K562 (cell line): ENCODE measurements around a stretch of chr2.

DNA sequence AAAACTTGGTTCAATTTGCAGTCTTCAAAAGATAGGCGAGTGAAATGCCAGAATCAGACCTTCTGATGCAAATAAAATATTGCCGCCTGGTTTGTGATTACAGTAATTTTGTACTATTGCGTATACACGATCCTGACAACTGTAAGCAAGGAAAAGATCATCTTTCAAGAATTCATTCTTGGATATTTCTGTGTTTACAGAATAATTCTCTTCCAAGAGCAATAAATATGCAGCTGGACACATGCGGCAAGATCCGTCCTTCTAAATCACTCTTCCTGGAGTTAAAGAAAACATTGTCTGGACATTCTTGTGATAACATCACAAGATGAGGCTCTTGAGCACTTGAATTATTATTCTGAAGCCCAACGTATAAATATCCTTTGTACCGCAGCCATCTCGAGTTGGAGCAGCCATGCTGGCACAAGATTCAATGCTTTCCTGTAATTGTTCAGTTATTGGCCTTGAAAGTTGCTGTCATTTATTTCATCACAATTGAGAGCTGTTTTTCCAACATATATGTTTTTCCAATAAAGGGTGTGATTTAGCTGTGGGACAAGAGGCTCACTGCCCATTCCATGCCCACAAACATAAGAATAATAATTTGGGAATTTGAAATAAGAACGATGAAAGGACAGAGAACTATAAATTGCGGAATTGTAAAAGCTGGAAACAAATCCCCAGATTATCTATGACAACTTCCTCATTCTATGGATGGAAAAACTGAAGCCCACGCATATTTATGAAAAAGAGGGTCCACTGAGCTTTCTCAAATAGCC is 9.8 kb downstream of the FHL2 start:
- RAMPAGE, long total RNA: no peak
- RRBS: no CpG with 5 or more reads among the region's 12 CpGs
PRO-cap:
- standard: no peak
- CoPRO, capped RNA only, 2 experiments: no peak in any of the 2 experiments
- CoPRO, capped and uncapped RNA, 2 experiments: no peak in any of the 2 experiments
- CoPRO, uncapped RNA only, 2 experiments: no peak in any of the 2 experiments
CAGE:
- cytosol, long polyA plus RNA: no peak
- long polyA plus RNA: no peak
- nucleolus, long total RNA: no peak
- nucleus, long polyA plus RNA: no peak

DNA sequence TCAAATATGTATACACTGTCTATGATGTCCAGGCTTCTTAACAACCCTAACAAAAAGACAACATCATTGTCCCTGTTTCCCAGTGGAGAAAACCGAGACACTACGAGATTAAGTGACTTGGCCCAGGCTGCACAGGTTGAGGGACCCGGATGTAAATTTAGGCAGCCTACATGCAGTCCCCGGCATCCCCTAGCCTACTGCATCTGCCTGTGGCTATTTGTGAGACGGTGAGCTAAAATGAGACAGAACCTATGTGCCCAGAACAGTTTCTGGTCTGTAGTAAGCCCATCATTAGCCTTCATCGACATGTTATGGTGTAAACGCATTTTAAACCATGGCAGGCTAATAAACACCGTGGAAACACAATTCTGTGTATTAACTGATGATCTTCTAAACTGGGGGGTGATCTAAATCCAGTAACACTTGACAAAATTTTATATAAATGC is 1.5 kb downstream of the FHL2 start:
- RAMPAGE, long total RNA: no peak
- RRBS: no CpG with 5 or more reads among the region's 8 CpGs
PRO-cap:
- standard: no peak
- CoPRO, capped RNA only, 2 experiments: no peak in any of the 2 experiments
- CoPRO, capped and uncapped RNA, 2 experiments: no peak in any of the 2 experiments
- CoPRO, uncapped RNA only, 2 experiments: no peak in any of the 2 experiments
CAGE:
- cytosol, long polyA plus RNA: no peak
- long polyA plus RNA: no peak
- nucleolus, long total RNA: no peak
- nucleus, long polyA plus RNA: no peak

DNA sequence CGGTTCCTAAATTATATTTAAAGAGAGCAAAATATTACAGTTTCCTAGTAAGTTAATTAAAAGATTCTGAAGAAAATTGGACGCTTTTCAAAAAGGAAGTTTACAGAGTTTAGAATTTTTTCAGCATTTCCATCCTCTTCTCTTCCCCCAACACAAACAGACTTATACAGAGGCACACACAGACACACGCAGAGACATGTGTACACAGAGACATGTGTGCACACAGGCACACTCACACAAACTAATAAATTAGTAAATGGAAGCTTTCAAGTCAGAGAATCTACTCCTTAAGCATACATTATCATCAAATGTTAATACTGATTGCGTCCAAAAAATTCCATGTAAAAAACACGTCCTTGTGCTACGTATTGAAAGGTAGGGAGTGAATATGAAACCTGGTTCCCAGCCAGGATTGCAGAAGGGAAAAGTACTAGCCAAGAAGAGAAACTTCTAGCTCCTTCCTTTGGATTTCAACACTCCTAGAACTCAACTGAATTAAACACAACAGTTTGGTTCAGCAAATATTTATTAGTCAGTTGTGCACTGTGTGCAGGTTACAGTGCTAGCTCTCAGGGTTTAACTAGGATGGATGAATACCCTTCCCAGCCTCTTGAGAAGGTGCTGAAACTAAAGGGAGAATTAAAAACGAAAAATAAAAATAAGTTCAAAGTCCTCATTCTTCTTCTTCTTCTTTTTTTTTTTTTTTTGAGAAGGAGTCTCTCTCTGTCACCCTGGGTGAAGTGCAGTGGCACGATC is 33.8 kb upstream of the FHL2 start:
- RAMPAGE, long total RNA: no peak
- RRBS: no CpG with 5 or more reads among the region's 8 CpGs
PRO-cap:
- standard: no peak
- CoPRO, capped RNA only, 2 experiments: no peak in any of the 2 experiments
- CoPRO, capped and uncapped RNA, 2 experiments: no peak in any of the 2 experiments
- CoPRO, uncapped RNA only, 2 experiments: no peak in any of the 2 experiments
CAGE:
- cytosol, long polyA plus RNA: no peak
- long polyA plus RNA: no peak
- nucleolus, long total RNA: no peak
- nucleus, long polyA plus RNA: no peak

DNA sequence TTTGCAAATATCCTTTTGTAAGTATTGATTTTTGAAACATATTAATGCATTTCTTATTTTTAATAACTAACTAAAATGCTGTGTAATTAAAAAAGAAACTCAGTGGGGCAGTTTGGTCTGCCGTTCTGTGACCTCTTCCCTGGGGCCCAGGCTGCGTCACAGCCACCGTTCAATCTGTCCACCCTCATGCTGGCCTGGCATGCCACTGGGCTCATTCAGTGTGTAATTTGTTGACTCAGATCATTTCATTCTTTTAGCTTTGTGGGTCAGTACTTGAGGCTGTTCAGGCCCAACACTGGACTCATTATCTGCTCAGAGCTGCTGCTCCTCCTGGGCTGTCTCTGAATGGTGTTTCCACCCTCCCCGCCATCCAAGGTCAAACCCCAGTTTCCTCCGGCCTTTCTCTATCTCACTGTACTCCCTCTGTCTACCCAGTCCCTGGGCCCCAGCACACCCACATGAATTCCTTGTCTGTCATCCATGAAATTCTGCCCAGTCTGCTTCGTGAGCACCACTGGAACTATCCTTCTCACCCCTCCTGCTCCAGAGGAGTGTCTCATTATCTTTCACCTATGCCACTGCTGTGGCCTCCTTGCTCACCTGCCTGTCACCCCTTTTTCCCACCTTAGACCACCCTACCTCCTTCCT is 152.4 kb upstream of the NCK2 start:
- RAMPAGE, long total RNA: no peak
- RRBS: no CpG with 5 or more reads among the region's 6 CpGs
PRO-cap:
- standard: no peak
- CoPRO, capped RNA only, 2 experiments: no peak in any of the 2 experiments
- CoPRO, capped and uncapped RNA, 2 experiments: no peak in any of the 2 experiments
- CoPRO, uncapped RNA only, 2 experiments: no peak in any of the 2 experiments
CAGE:
- cytosol, long polyA plus RNA: no peak
- long polyA plus RNA: no peak
- nucleolus, long total RNA: no peak
- nucleus, long polyA plus RNA: no peak

GRCh38 chr2:105719043-105719242 is 25.8 kb upstream of the NCK2 start:
- RAMPAGE, long total RNA: no peak
- RRBS: no CpG with 5 or more reads among the region's 3 CpGs
PRO-cap:
- standard: no peak
- CoPRO, capped RNA only, 2 experiments: no peak in any of the 2 experiments
- CoPRO, capped and uncapped RNA, 2 experiments: no peak in any of the 2 experiments
- CoPRO, uncapped RNA only, 2 experiments: no peak in any of the 2 experiments
CAGE:
- cytosol, long polyA plus RNA: no peak
- long polyA plus RNA: no peak
- nucleolus, long total RNA: no peak
- nucleus, long polyA plus RNA: no peak

- RAMPAGE, long total RNA: no peak
- RRBS: no CpG with 5 or more reads among the region's 8 CpGs
PRO-cap:
- standard: no peak
- CoPRO, capped RNA only, 2 experiments: no peak in any of the 2 experiments
- CoPRO, capped and uncapped RNA, 2 experiments: no peak in any of the 2 experiments
- CoPRO, uncapped RNA only, 2 experiments: no peak in any of the 2 experiments
CAGE:
- cytosol, long polyA plus RNA: no peak
- long polyA plus RNA: no peak
- nucleolus, long total RNA: no peak
- nucleus, long polyA plus RNA: no peak
Measured at GRCh38 chr2:105777576-105778130, 32.9 kb downstream of the NCK2 start.

DNA sequence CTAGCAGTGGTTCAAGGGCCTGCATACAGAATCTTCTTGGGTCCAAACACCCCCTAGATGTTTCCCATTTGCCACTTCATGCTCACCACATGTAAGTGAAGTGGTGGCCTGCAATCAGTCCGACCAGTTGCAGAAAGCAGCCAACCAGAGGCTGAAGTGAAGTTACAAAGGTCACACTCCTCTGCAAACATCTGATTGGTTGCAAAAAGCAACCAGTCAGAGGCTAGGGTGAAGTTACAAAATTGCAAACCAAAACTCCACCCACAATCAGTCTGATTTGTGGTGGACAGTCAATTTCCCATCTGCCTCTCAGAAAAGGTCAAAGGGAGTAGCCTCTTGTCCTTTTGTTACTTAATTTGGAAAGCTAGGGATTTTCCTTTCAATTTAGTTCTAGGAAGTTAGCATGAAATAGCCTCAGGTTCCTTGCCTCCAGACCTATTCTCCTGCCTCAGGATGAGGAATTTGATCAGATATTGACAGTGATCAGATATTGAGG is 56.4 kb upstream of the ECRG4 start:
- RAMPAGE, long total RNA: no peak
- RRBS: no CpG with 5 or more reads among the region's 1 CpG
PRO-cap:
- standard: no peak
- CoPRO, capped RNA only, 2 experiments: no peak in any of the 2 experiments
- CoPRO, capped and uncapped RNA, 2 experiments: no peak in any of the 2 experiments
- CoPRO, uncapped RNA only, 2 experiments: no peak in any of the 2 experiments
CAGE:
- cytosol, long polyA plus RNA: no peak
- long polyA plus RNA: no peak
- nucleolus, long total RNA: no peak
- nucleus, long polyA plus RNA: no peak

GRCh38 chr2:106095582-106096171 is 30.2 kb downstream of the ECRG4 start:
- RAMPAGE, long total RNA: no peak
- RRBS: no CpG with 5 or more reads among the region's 18 CpGs
PRO-cap:
- standard: no peak
- CoPRO, capped RNA only, 2 experiments: no peak in any of the 2 experiments
- CoPRO, capped and uncapped RNA, 2 experiments: no peak in any of the 2 experiments
- CoPRO, uncapped RNA only, 2 experiments: no peak in any of the 2 experiments
CAGE:
- cytosol, long polyA plus RNA: no peak
- long polyA plus RNA: no peak
- nucleolus, long total RNA: no peak
- nucleus, long polyA plus RNA: no peak

- RAMPAGE, long total RNA: no peak
- RRBS: no CpG with 5 or more reads among the region's 49 CpGs
PRO-cap:
- standard: no peak
- CoPRO, capped RNA only, 2 experiments: no peak in any of the 2 experiments
- CoPRO, capped and uncapped RNA, 2 experiments: no peak in any of the 2 experiments
- CoPRO, uncapped RNA only, 2 experiments: no peak in any of the 2 experiments
CAGE:
- cytosol, long polyA plus RNA: no peak
- long polyA plus RNA: no peak
- nucleolus, long total RNA: no peak
- nucleus, long polyA plus RNA: no peak
Measured at GRCh38 chr2:106269519-106270445, 75.7 kb upstream of the UXS1 start.

- RAMPAGE, long total RNA: no peak
- RRBS: 9% methylated on average over 5 of the region's 28 CpGs
PRO-cap:
- standard: no peak
- CoPRO, capped RNA only, 2 experiments: no peak in any of the 2 experiments
- CoPRO, capped and uncapped RNA, 2 experiments: no peak in any of the 2 experiments
- CoPRO, uncapped RNA only, 2 experiments: no peak in any of the 2 experiments
CAGE:
- cytosol, long polyA plus RNA: no peak
- long polyA plus RNA: no peak
- nucleolus, long total RNA: no peak
- nucleus, long polyA plus RNA: no peak
Measured at GRCh38 chr2:106342771-106343197, 125.4 kb downstream of the RGPD3 start.

DNA sequence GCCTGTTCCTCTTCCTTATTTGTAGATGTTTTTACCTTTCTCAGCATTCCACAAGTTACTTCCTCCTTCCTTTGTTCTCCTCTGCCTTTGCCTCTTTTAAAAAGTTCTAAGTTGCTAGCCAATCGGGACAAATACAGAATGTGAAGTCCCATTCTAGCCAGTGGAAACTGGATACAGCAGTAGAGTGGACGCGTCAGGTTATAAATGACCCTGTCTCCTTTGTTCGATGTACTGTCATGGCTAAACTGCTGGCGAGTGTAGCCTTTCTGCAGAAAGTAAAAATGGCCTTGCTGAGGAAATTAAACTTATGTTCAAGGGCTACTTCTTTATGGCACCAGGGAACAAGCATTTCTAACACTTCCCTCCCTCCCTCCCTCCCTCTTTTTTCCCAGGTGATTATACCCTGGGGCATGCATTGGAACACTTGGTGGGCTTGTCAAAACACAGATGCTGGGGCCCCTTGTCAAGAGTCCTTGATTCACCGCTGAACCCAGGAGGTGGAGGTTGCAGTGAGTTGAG is 72.9 kb downstream of the CD8B2 start:
- RAMPAGE, long total RNA: no peak
- RRBS: no CpG with 5 or more reads among the region's 6 CpGs
PRO-cap:
- standard: no peak
- CoPRO, capped RNA only, 2 experiments: no peak in any of the 2 experiments
- CoPRO, capped and uncapped RNA, 2 experiments: no peak in any of the 2 experiments
- CoPRO, uncapped RNA only, 2 experiments: no peak in any of the 2 experiments
CAGE:
- cytosol, long polyA plus RNA: no peak
- long polyA plus RNA: no peak
- nucleolus, long total RNA: no peak
- nucleus, long polyA plus RNA: no peak

- RAMPAGE, long total RNA: no peak
- RRBS: no CpG with 5 or more reads among the region's 1 CpG
PRO-cap:
- standard: no peak
- CoPRO, capped RNA only, 2 experiments: no peak in any of the 2 experiments
- CoPRO, capped and uncapped RNA, 2 experiments: no peak in any of the 2 experiments
- CoPRO, uncapped RNA only, 2 experiments: no peak in any of the 2 experiments
CAGE:
- cytosol, long polyA plus RNA: no peak
- long polyA plus RNA: no peak
- nucleolus, long total RNA: no peak
- nucleus, long polyA plus RNA: no peak
Measured at GRCh38 chr2:107137919-107138118, 251.9 kb upstream of the ST6GAL2 start.

DNA sequence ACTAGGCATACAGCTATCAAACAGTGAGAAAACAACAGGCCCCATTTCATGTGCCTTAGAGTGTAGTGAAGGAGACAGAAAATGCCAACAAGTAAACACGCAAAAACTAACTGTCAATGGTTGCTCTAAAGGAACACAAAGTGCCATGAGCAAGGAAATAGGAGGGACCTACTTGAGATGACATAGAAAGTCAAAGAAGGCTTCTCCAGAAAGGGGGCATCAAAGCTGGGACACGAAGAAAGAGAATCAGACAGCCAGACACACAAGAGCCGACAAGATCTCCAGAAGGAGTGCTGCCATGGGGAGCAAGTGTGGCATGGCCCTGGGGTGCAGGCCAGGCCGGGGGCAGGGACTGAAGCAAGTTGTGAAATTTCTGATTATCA is 715 bp upstream of the SULT1C4 start:
- RAMPAGE, long total RNA: no peak
- RRBS: no CpG with 5 or more reads among the region's 4 CpGs
PRO-cap:
- standard: no peak
- CoPRO, capped RNA only, 2 experiments: no peak in any of the 2 experiments
- CoPRO, capped and uncapped RNA, 2 experiments: no peak in any of the 2 experiments
- CoPRO, uncapped RNA only, 2 experiments: no peak in any of the 2 experiments
CAGE:
- cytosol, long polyA plus RNA: no peak
- long polyA plus RNA: no peak
- nucleolus, long total RNA: no peak
- nucleus, long polyA plus RNA: no peak

GRCh38 chr2:108612104-108613109 is 78.1 kb downstream of the LIMS1 start:
- RAMPAGE, long total RNA: no peak
- RRBS: 15% methylated on average over 5 of the region's 14 CpGs
PRO-cap:
- standard: no peak
- CoPRO, capped RNA only, 2 experiments: no peak in any of the 2 experiments
- CoPRO, capped and uncapped RNA, 2 experiments: no peak in any of the 2 experiments
- CoPRO, uncapped RNA only, 2 experiments: peak in 1 of 2 experiments; most common plus-strand start chr2:108612161 (in 1)
CAGE:
- cytosol, long polyA plus RNA: no peak
- long polyA plus RNA: no peak
- nucleolus, long total RNA: no peak
- nucleus, long polyA plus RNA: no peak

DNA sequence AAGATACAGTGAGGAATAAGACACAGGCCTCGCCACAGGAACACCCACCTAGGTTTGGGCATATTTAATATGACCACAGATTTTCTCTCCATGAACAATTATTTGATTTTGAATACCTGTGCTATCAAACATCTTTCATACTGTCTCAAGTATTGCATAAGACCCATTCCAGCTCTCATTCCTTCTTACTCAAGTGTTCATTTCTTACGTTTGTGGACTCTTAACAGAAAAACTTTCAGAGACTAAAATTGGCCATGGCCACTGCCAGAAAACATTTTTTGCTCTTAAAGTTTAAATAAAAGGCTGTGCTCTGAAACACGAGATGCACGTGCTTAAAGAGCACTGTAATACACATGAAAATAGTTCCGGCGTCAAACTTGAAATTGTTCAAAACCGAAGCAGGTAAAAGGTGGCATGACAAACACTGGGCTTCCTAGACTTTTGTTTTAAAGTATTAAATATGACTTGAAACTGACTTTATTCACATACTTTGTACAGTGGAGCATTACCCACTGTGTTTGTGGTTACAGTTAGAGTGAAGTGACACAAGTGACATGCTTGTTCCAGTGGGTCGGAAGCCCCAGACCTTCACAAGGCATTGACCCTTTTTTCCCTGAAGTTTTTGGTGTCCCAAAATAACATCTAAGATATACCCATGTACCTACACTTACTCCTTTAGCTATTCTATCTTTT is 89.5 kb downstream of the LIMS1 start:
- RAMPAGE, long total RNA: no peak
- RRBS: no CpG with 5 or more reads among the region's 8 CpGs
PRO-cap:
- standard: no peak
- CoPRO, capped RNA only, 2 experiments: no peak in any of the 2 experiments
- CoPRO, capped and uncapped RNA, 2 experiments: no peak in any of the 2 experiments
- CoPRO, uncapped RNA only, 2 experiments: no peak in any of the 2 experiments
CAGE:
- cytosol, long polyA plus RNA: no peak
- long polyA plus RNA: no peak
- nucleolus, long total RNA: no peak
- nucleus, long polyA plus RNA: no peak

DNA sequence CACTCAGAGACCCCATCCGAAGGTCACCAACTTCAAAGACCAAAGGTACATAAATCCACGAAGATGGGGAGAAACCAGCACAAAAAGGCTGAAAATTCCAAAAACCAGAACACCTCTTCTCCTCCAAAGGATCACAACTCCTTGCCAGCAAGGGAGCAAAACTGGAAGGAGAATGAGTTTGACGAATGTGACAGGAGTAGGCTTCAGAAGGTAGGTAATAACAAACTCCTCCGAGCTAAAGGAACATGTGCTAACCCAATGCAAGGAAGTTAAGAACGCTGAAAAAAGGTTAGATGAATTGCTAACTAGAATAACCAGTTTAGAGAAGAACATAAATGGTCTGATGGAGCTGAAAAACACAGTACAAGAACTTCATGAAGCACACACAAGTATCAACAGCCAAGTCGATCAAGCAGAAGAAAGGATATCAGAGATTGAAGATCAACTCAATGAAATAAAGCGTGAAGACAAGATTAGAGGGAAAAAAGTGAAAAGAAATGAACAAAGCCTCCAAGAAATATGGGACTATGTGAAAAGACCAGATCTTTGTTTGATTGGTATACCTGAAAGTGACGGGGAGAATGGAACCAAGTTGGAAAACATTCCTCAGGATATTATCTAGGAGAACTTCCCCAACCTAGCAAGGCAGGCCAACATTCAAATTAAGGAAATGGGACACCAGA is 74.7 kb upstream of the RANBP2 start:
- RAMPAGE, long total RNA: no peak
- RRBS: no CpG with 5 or more reads among the region's 8 CpGs
PRO-cap:
- standard: no peak
- CoPRO, capped RNA only, 2 experiments: no peak in any of the 2 experiments
- CoPRO, capped and uncapped RNA, 2 experiments: no peak in any of the 2 experiments
- CoPRO, uncapped RNA only, 2 experiments: peak in 1 of 2 experiments; most common plus-strand start position 388 of the sequence (in 1)
CAGE:
- cytosol, long polyA plus RNA: no peak
- long polyA plus RNA: no peak
- nucleolus, long total RNA: no peak
- nucleus, long polyA plus RNA: no peak

- RAMPAGE, long total RNA: no peak
- RRBS: no CpG with 5 or more reads among the region's 3 CpGs
PRO-cap:
- standard: no peak
- CoPRO, capped RNA only, 2 experiments: no peak in any of the 2 experiments
- CoPRO, capped and uncapped RNA, 2 experiments: no peak in any of the 2 experiments
- CoPRO, uncapped RNA only, 2 experiments: no peak in any of the 2 experiments
CAGE:
- cytosol, long polyA plus RNA: no peak
- long polyA plus RNA: no peak
- nucleolus, long total RNA: no peak
- nucleus, long polyA plus RNA: no peak
Measured at GRCh38 chr2:108730880-108731479, 11.7 kb downstream of the RANBP2 start.

- RAMPAGE, long total RNA: no peak
- RRBS: no CpG with 5 or more reads among the region's 6 CpGs
PRO-cap:
- standard: no peak
- CoPRO, capped RNA only, 2 experiments: no peak in any of the 2 experiments
- CoPRO, capped and uncapped RNA, 2 experiments: no peak in any of the 2 experiments
- CoPRO, uncapped RNA only, 2 experiments: no peak in any of the 2 experiments
CAGE:
- cytosol, long polyA plus RNA: no peak
- long polyA plus RNA: no peak
- nucleolus, long total RNA: no peak
- nucleus, long polyA plus RNA: no peak
Measured at GRCh38 chr2:108735437-108735887, 16.2 kb downstream of the RANBP2 start.